ENCODE measurements around a stretch of chr2.

GRCh38 chr2:42637379-42637578 is 68.8 kb downstream of the MTA3 start:
- PRO-cap, result no peak
- RAMPAGE, long total RNA, 4 experiments, result no peak in any of the 4 experiments

DNA sequence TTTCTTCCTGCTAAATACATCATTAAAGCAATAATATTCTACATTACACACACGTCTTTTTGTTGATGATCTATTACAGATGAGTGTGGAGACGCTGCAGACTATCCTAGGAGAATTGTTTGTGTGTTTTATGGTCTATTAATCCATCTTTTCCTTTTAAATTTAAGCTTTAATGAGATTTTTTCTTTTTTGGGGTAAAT is 94.4 kb downstream of the OXER1 start:
- PRO-cap, result no peak
- RAMPAGE, long total RNA, 4 experiments, result no peak in any of the 4 experiments

GRCh38 chr2:42752576-42752977 is 11.4 kb downstream of the OXER1 start:
- PRO-cap, result no peak
- RAMPAGE, long total RNA, 4 experiments, result no peak in any of the 4 experiments

- PRO-cap, result no peak
- RAMPAGE, long total RNA, 4 experiments, result no peak in any of the 4 experiments
These were observed 16.7 kb upstream of the HAAO start for GRCh38 chr2:42809015-42809524.

- PRO-cap, result bidirectional peak, plus-strand start at chr2:42810739, minus-strand start at chr2:42810404; bidirectional peak, plus-strand start at chr2:42811357, minus-strand start at chr2:42811275
- RAMPAGE, long total RNA, 4 experiments, result no peak in any of the 4 experiments
These were observed 18.5 kb upstream of the HAAO start for GRCh38 chr2:42810630-42811466.

- PRO-cap, result no peak
- RAMPAGE, long total RNA, 4 experiments, result start-site peak on the plus strand in 1 of 4 experiments, at chr2:42827857-42827867 at its widest, 8 reads per replicate
These were observed 35.3 kb upstream of the HAAO start for GRCh38 chr2:42827400-42828400.

- PRO-cap, result unidirectional peak, minus-strand start at chr2:42924915
- RAMPAGE, long total RNA, 4 experiments, result no peak in any of the 4 experiments
These were observed 132.3 kb upstream of the HAAO start for GRCh38 chr2:42924485-42925279.

GRCh38 chr2:43013816-43014420 is 212.5 kb downstream of the ZFP36L2 start:
- PRO-cap, result no peak
- RAMPAGE, long total RNA, 4 experiments, result no peak in any of the 4 experiments

- PRO-cap, result no peak
- RAMPAGE, long total RNA, 4 experiments, result no peak in any of the 4 experiments
These were observed 184.7 kb downstream of the ZFP36L2 start for GRCh38 chr2:43041759-43042084.

DNA sequence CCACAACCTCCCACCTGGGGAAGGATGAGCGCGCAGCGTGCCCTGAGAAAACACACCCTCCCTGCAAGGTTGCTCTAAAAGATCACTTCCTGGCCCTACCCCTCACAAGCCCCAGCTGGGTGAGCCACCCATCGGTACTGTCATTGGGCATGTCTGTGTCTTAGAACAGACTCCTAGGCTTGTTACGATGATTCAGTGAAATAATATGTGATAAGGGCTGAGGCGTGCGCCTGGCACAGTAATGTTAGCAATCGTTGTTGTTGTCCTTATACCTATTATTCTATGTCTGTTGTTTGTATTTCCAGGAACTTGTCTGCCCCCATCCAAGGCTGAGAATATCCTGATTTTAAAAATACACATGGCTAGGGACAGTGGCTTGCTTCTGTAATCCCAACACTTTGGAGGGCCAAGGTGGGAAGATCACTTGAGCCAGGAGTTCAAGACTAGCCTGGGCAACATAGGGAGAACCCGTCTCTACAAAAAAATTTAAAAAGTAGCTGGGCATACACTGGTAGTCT is 175.0 kb downstream of the ZFP36L2 start:
- PRO-cap, result bidirectional peak, plus-strand start at position 203 of the sequence, minus-strand start at position 65 of the sequence
- RAMPAGE, long total RNA, 4 experiments, result no peak in any of the 4 experiments

GRCh38 chr2:43102240-43103028 is 124.0 kb downstream of the ZFP36L2 start:
- PRO-cap, result bidirectional peak, plus-strand start at chr2:43102508, minus-strand start at chr2:43102442; unidirectional peak, minus-strand start at chr2:43102544
- RAMPAGE, long total RNA, 4 experiments, result start-site peak on the minus strand in 1 of 4 experiments, at chr2:43102460-43102544 at its widest, 7 reads per replicate

GRCh38 chr2:43132296-43133225 is 93.8 kb downstream of the ZFP36L2 start:
- PRO-cap, result bidirectional peak, plus-strand start at chr2:43132985, minus-strand start at chr2:43132932
- RAMPAGE, long total RNA, 4 experiments, result no peak in any of the 4 experiments

DNA sequence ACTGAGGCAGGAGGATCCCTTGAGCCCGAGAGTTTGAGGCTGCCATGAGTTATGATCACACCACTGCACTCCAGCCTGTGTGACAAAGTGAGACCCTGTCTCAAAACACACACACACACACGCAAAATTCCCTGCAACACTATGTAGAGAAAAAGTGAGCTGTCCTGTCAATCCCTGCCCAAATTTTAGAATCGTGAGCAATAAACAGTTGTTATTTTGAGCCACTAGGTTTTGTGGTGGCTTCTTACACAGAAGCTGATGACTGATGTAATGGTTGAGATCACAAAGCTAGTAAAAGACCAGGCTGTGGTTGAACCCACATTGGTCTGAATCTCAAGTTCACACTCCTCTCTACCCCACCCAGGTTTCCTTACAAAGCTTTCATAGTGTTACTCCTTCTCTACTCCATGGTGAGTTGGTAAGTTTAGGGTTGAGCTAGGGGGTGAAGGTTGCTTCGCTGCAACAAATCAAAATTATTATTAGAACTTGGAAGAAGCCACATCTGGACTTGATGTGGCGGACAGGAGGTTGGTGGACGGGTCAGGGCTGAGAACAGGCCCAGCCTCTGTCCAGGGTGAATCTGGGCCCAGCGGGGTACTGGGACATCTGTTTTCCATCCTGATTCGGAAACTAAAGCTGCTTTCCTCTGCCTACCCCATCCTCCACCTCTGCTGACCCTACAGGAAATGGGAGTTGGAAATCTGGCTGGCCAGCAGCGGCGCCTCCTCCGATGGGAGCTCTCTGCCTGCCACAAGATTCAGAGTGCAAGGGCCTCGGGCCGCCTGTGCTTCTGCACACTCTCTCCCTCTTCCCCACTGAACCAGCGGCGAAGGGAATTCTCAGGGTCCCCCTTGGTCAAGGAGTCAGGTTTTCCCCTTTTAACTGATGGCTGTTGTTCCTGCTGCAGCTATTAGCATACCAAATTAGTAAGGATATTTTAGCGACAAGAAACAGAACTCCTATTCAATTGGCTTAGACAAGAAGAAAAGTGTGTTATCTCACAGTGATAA is 86.3 kb downstream of the ZFP36L2 start:
- PRO-cap, result unidirectional peak, minus-strand start at position 187 of the sequence
- RAMPAGE, long total RNA, 4 experiments, result no peak in any of the 4 experiments

GRCh38 chr2:43168233-43168715 is 58.1 kb downstream of the ZFP36L2 start:
- PRO-cap, result no peak
- RAMPAGE, long total RNA, 4 experiments, result no peak in any of the 4 experiments

- PRO-cap, result bidirectional peak, plus-strand start at chr2:43179128, minus-strand start at chr2:43179076
- RAMPAGE, long total RNA, 4 experiments, result no peak in any of the 4 experiments
These were observed 47.7 kb downstream of the ZFP36L2 start for GRCh38 chr2:43178198-43179656.

DNA sequence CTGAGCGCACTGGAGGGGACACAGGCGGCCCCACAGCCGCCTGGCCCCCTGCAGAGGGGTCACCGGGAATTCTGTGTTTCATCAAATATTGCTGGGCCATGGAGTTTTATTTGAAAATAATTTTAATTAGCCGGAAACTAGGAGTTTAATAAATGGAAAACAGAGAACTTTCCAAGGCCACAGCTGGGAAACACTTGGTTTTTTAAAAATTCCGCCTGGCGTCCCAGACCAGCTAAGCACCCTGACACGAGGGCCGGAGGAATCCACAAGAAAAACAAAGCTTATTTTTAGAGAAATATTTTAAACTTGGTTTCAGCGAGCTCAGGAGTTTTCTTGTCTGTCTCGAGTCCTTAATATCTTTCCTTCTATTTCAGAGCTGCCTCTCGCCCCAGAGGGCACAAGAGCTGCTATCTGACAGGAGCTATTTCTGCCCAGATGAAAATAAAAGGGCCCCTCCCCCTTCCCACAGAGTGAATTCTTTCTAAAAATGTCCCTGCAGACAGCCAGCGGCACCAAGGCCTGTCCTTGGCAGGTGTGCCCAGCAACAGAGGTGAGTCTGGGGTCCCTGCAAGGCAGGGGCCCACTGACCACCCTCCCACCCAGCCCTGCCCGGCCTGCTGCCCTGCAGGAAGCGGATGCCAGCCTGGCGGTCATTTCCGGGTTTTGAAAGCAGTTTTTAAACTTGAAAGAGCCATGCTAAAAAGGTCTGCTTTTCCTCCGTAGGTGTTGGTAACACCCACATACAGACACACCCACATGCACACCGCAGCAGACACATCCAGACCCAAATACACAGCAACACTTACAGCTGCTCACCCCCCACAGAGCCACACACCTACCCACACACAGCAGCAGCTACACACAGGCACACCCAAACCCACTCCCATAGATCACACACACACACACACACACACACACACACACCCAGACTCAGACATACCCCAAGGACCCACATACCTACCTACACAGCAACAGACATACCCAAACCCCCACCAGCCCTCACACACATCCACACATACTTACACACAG is 7.9 kb downstream of the ZFP36L2 start:
- PRO-cap, result unidirectional peak, plus-strand start at position 498 of the sequence; bidirectional peak, plus-strand start at position 768 of the sequence, minus-strand start at position 637 of the sequence
- RAMPAGE, long total RNA, 4 experiments, result no peak in any of the 4 experiments

DNA sequence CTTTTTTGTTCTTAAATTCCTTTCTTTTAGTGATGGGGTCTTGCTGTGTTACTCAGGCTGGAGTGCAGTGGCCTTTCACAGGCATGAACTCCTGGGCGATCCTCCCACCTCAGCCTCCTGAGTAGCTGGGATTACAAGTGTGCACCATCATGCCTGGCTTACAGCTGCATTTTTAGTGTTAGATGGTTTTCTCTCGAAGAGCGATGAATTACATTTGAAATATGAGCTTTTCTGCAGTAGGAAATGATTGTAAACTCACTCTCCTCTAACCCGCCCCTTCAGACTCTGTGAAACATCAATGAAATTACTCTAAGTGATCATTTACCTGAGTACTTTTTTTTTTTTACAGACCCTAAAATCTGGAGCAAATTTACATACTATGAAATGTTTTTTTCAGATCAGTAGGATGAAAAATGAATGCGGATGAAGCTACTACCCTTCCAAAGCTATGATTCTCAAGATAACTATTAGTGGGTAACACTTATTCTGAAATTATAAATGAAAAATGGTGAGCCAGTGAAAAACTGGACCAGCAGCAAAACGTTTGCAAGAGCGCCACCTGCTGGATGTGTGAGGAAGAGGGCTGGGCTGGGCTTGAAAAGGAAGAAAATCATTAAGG is 2.9 kb upstream of the ZFP36L2 start:
- PRO-cap, result unidirectional peak, minus-strand start at position 448 of the sequence
- RAMPAGE, long total RNA, 4 experiments, result no peak in any of the 4 experiments

DNA sequence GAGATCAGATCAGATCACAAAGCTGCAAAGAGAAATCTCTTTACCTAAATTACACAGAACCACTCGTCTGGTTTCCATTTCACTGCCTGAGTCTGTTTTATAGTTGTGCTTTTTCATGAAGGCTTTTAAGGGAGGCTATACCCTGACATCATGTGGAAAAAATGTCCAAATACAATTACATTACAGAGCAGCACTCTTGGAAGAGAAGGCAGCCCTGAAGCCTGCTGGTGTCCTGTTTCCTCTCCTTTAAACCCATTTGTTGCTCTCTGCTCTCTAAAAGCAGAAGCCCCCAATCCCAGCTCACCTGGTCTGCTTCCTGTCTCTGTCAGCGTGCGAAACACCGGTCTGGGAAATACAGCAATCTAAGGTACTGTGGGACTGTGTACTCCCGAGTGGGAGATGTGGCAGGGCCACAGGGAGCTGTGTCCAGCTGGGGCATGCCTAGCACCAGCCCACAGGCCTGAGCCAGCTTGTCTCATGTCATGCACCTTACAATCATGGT is 24.9 kb upstream of the ZFP36L2 start:
- PRO-cap, result bidirectional peak, plus-strand start at position 197 of the sequence, minus-strand start at position 88 of the sequence
- RAMPAGE, long total RNA, 4 experiments, result no peak in any of the 4 experiments

- PRO-cap, result bidirectional peak, plus-strand start at chr2:43345665, minus-strand start at chr2:43345615
- RAMPAGE, long total RNA, 4 experiments, result no peak in any of the 4 experiments
These were observed 119.1 kb upstream of the ZFP36L2 start for GRCh38 chr2:43345352-43346020.

GRCh38 chr2:43386977-43387497 is 160.6 kb upstream of the ZFP36L2 start:
- PRO-cap, result no peak
- RAMPAGE, long total RNA, 4 experiments, result no peak in any of the 4 experiments